Zone of skin (tissue), 1 donor: Measurements from ENCODE around the genes LHX4 and RGS8.

GRCh38 chr1:180213348-180213947 is 16.6 kb upstream of the LHX4 start:
- RRBS: 53% methylated on average over 5 of the region's 12 CpGs

DNA sequence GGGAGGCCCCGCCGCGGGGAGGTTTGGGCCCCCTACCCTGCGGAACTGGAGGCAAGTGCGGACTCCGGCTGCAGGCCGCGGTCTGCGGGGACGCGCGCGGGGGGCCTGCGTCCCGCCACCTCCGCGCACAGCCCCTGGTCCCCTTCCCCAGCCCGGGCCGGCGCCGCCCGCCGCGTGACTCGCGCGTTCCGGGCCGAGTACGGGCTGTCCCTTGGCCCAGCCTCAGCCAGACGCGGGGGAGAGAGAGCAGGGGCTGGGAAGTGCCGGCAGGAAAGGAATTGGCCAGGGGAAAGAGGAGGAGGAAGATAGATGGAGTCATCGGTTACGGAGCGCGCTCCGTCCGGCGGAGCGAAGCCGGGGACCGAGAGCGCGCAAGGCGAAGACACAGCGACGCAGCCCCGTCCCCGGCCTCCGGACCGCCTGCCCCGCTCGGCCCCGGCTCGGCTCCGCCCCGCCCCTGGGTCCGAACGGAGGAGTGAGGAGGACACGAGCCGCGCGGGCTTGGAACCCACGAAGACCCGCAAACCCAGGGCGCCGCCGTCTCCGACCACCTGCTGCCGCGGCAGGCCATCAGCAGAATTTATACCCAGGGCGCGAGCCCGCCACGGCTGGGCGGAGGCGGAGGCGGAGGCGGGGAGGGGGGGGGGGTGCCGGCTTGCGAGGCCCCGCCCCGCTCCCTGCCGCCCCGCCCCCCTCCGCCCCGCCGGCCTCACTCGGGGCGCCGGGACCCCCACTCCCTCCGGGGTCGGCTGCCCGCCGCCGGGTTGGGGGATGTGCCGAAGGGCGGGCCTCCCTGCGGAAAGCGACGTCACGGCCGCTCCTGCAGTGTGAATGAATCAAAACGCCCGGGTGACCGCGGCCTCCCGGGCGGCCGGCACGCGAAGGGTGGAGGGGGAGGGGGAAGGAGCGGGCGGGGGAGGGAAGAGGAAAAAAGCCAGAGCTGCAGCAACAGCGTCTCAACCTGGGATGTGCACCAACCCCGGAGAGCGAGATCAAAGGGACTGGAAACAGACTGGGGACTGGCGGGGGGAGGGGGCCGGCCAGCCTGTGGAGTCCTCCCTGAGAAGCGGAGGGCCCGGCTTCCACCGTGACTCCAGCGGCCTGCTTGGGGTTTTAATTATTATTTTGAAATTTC is at the start of gene LHX4:
LHX4 (plus strand) TSS at position 937 of the 1,135 bp plus-strand sequence.
- RRBS: 2% methylated on average over 62 of the region's 124 CpGs

DNA sequence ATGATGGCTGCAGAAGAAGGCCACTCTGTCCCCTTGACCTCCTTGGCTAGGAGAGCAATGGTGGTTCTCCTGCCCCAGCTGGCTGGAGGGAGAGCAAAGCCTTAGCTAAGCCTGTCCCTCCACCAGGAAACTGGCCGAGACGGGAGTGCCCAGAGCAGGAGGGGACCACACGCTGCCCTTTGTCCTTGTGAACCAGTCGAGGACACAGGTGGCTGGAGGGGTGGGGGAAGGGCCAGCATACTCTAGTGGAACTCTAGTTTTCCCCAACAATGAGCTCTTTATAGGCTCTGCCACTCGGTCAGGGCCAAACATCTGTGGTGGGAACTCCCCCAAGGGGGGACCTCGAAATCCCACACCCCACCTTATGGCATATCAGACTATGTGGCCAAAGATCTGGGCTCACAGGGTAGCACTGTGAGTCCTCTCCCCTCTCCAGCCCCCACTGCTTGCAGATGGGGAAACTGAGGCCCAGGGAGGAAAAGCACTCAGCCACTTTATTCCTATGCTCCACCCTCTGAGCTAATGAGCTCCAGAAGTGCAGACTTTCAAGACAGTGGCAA is 12.9 kb downstream of the KIAA1614 start:
- RRBS: no CpG with 5 or more reads among the region's 6 CpGs

GRCh38 chr1:180981483-180981950 is 41.2 kb downstream of the STX6 start:
- RRBS: no CpG with 5 or more reads among the region's 7 CpGs

DNA sequence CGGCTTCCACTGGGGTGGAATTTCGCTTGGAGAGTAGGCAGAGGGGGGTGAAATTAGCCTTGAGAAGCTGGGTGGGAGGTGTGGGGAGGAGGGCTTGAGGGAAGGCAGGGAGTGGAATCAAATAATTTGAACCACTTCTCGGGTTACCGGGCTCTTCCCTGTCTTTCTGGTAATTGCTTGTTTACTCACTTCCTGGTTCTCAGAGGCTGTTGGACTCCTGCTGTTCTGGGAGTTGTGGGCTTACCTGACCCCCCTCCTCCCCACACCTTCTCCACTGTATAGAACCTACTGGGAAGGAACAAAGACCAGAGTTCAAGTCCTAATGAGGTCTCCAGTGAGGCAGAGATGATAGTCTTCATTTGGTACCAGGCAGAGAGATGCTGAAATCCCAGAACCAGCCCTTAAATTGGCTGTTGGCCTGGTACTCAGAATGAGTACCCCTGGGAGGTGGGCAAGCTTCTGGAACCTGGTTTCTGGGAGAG is 13.5 kb downstream of the IER5 start:
- RRBS: no CpG with 5 or more reads among the region's 4 CpGs

- RRBS: 5% methylated on average over 6 of the region's 19 CpGs
These were observed 46.3 kb downstream of the IER5 start for GRCh38 chr1:181134517-181135438.

DNA sequence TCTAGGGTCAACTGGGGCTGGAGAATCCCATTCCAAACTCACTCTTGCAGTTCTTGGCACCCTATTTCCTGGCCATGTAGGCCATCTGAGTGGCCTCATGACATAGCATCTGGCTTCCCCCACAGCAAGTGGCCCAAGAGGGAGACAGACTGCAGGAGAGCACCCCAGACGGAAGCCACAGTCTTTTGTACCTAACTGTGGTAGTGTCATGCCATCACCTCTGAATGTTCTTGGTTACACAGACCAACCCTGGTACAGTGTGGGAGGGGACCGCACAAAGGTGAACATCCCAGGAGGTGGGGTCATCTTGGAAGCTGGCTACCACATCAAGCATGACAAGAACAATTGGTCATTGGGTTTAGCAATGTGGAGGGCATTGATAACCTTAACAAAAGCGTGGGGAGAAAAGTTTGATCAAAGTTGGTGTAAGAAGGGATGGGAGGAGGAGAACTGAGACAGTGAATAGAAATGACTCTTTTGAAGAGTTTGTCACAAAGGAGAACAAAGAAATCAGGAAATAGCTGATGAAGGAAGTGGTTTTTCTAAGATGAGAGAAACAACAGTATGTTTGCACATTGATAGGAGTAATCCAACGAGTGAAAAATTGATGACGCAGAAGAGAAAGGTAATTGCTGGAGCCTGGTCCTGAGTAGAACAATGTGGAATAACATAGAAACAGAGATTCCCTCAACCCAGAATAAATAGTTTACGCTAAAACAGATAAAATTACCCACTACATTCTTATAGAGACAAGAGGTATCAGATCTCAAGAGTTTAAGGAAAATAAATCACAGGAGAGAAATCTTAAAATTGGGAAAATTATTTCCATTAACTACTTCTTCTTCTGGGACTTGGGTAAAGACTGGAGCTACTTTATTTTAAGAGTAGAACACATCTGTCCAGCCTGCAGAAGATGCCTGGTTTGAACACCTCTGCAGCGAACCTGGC is 87.0 kb upstream of the CACNA1E start:
- RRBS: no CpG with 5 or more reads among the region's 7 CpGs

- RRBS: no CpG with 5 or more reads among the region's 3 CpGs
These were observed 26.3 kb downstream of the ZNF648 start for GRCh38 chr1:182035140-182035601.

DNA sequence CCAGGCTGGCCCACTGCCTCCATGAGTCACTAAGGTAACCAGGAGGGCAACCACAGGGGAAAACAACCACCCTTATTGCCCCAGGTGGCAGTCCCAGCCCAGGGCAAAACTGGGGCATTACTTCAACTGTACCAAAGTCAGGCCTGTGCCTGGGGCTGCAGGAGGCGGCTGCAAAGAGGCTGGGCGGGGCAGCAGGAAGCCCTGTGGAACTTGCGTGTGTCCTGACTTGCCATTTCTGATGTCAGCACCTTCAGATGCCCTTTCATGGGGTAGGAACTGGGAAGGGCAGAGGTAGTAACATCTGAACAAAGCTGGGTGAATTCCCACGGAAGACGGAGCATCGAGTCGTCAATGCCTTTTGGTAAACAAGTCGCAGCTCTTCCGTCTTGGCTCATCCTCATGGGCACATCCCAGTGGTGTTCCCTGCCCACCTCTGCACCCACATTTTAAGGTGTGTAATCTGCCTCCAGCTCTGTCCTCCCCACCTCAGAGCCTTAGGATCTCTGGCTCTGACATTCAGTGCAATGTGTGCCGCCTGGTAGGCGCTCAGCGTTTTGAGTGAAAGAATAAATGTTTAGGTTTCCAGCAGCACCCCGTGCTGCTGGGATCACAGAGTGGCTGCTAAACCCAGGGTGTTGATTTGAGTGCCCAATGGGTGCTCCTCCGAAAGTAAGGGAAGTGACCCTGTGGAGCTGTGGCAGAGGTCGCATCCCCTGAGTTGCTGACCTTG is 26.7 kb upstream of the ZNF648 start:
- RRBS: no CpG with 5 or more reads among the region's 15 CpGs

DNA sequence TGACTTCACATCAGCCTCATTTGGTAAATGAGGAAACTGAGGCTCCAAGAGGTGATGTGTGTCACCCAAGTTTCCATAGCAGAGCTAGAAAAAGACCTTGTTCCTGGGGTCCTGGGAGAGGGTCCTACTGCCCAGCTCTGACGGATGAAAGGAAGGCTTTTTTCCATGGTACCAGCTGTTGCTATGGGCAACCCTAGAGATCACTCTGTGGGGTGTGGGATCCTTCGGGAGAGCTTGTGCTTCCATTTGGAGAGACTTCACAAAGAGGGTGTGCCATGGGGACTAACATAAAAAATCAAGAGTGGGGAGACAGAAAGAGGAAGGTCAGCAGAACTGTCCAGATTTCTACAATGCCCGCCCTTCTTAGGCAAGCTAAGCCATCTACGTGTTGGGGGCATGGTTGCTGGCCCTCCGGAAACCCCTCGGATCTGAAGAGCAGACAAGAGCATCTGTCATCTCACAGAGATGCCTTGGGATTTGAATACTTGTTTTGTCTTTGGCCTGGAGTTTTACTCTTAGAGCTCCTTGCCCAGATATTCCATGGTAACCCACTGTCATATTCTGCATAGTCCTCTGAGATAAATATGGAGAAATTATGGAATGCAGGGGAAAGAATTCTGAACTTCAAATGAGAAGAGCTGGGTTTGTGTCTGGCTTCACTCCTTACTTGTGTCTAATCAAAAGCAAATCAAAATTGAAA is 83.9 kb upstream of the ZNF648 start:
- RRBS: no CpG with 5 or more reads among the region's 6 CpGs

GRCh38 chr1:182390890-182391621 is 534 bp downstream of the GLUL start:
- RRBS: under 1% methylated on average over 10 of the region's 69 CpGs

DNA sequence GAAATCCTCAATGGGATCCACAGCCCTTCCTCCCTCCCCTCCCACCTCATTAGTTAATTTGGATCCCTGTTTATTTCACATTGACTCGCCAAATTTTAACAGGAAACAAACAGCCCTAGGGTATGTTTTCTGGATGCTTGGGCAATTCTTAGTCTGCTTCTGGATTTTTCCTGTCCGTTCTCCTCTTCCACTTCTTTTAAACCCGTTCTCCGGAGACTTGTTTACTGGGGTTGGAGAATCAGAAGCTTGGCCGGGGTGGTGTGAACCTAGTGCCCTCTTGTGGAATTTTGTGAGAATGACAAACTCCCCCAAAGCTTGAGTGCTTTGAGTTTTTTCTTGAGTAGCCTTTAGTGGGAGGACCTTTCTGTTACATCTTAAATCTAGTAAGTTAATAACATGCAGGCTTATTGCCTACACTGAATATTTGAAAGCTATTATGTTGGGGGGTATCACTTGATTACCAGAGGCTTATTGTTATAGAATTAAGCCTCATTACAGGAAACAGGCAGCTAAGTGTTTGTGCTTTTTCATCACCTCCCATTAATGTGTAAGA is 3.8 kb downstream of the TEDDM1 start:
- RRBS: 0% methylated on average over 1 of the region's 5 CpGs

DNA sequence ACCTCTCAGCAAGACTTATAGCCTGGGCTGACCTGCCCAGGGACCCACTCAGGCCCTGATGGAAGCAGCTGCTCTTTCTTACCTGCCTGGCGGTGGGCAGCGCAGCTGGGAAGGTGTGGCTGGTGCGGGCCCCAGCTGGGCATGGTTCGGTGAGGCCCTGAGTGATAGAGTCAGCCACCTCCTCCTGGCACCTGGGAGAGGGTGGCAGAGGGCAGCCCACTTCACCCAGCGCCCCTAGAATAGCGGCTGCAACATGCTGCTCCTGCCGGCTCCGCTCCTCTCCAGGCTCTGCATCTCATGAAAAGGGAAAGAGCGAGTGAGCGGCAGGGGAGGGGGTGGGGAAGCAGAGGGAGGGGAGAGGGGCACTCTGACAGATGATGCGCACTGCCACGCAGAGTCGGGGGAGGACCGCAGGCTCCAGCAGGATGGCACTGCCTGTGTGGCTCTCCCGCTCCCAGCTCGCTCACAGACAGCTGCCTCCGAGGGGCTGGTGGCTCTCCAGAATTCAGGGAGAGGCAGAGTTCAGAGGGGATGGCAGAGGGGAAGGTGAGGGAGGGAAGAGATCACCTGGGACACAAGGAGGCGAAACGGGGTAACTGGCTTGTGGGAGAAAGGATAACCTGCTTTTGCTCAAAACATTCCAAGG is at the start of gene RGS8:
RGS8 (minus strand) TSS at position 318 of the 646 bp plus-strand sequence.
- RRBS: no CpG with 5 or more reads among the region's 19 CpGs

- RRBS: no CpG with 5 or more reads among the region's 8 CpGs
These were observed 16.1 kb downstream of the DHX9 start for GRCh38 chr1:182855128-182855740.

DNA sequence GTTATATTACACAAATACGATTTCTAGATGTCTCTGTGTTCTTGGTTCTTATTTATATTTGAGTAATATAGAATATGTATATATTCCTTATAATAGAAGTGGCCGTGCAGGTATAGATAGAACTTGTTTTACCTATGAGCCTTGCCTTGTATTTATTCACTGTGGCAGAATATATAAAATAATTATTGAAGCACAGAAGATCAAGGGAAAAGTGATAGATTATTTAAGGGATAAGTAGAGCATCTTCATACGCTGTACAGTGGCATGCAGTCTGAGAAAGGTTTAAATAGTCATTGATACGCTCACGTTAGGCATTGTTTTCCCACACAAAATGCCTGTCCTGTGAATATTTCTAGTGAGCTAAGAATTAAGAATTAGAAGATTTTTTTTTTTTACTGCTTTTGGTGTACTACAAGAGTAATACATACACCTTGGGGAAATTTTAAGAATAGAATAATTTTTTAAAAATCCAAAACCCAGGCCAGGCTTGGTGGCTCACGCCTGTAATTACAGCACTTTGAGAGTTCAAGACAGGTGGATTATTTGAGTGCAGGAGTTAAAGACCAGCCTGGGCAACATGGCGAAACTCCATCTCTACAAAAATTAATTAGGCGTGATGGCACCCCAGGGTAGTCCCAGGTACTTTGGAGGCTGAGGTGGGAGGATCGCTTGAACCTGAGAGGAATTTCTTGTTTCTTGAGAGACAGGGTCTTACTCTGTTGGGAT is 24.4 kb downstream of the DHX9 start:
- RRBS: no CpG with 5 or more reads among the region's 9 CpGs

GRCh38 chr1:182866139-182866833 is 27.1 kb downstream of the DHX9 start:
- RRBS: no CpG with 5 or more reads among the region's 10 CpGs

DNA sequence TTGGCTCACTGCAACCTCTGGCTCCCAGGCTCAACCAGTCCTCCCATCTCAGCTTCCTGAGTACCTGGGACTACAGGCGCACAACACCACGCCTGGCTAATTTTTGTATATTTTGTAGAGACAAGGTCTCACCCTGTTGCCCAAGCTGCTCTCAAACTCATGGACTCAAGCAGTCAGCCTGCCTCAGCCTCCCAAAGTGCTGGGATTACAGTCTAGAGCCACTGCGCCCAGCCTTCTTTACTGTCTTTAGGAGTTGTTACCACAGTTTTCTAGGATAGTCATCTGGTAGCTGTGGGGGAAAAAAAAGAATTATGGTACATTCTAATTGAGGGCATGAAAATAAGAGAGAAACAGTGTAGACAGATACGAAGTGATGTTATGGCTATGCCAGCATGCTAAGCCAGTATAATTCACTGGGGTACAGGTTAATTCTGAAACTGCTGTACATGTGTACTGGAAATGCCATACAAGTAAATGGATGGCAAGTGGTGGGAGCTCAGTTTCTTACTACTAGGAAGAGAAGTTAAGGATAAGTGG is 33.9 kb downstream of the DHX9 start:
- RRBS: no CpG with 5 or more reads among the region's 4 CpGs

DNA sequence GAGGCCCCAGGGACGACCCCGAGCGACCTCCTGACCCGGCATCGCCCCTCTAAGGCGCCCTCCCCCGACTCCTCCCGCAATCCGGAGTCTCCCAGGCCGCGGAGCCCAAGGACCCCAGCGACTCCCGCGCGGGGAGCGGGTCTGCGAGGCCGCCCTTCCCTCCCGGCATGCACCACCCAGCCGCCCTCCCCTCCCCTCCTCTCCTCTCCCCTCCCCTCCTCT is 405 bp upstream of the LAMC1 start:
- RRBS: 1% methylated on average over 17 of the region's 20 CpGs

- RRBS: no CpG with 5 or more reads among the region's 1 CpG
These were observed 46.2 kb downstream of the LAMC1 start for GRCh38 chr1:183069195-183069958.